Placental pericyte (primary cell): Measurements from ENCODE around the gene NFATC2.

- CAGE, long polyA plus RNA, result no peak
These were observed 60.7 kb downstream of the ADNP start for GRCh38 chr20:50870205-50871243.

GRCh38 chr20:51200028-51200346 is 177.1 kb upstream of the KCNG1 start:
- CAGE, long polyA plus RNA, result no peak

DNA sequence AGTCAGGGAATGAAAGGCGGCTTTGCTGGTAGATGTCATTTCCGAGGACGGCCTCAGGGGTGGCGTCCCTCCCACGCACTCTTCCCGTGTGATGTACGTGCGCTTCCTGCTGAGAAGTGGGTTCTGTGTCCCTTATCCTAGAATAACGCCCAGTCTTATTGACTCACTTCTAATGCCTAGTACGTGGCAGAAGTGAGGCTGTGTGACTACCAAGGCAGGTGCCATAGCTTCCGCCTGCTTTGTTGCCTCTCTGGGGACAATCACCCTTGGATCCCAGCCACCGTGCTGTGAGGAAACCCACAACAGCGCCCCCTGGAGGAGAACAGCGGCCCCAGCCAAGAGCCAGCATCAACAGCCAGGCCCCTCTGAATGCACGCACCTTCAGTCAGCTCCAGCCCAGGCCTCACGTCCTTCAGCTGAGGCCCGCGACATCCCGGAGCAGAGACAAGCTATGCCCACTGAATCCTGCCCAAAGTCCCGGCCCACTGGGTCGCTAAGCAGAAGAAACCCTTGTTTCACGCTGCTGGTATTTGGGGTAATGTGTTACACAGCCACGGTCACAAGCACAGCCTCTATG is 224.3 kb downstream of the NFATC2 start:
- CAGE, long polyA plus RNA, result no peak

DNA sequence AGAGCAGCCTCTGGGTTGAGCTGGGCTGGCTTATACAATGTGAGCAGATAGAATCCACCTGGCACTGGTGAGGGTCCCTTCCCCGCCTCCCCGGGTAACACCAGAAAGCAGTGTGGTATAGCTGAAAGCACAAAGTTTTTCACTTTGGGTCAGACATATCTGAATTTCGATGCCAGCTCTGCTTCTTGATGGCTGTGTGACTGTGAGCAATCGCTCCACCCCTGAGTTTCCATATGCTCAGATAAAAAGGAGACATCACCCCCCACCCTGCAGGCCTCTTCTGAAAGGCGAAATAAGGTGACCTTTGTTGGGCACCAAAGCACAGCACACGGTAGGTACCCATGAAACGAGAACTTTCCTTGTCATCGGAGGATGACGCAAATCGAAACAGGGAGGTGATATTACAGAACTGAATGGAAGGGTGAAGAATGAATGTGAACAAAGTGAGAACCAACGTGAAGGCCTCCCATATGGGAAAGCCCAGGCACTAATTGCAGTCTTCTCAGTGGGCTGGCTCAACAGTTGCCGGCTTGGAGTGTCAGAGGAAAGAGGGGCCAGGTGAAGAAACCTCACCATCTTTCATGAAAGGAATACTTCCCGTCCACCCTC is 61.9 kb downstream of the NFATC2 start:
- CAGE, long polyA plus RNA, result no peak

- CAGE, long polyA plus RNA, result no peak
These were observed at the start of gene NFATC2 for GRCh38 chr20:51541928-51543012. Gene NFATC2, minus strand, starts transcription at chr20:51542719.

DNA sequence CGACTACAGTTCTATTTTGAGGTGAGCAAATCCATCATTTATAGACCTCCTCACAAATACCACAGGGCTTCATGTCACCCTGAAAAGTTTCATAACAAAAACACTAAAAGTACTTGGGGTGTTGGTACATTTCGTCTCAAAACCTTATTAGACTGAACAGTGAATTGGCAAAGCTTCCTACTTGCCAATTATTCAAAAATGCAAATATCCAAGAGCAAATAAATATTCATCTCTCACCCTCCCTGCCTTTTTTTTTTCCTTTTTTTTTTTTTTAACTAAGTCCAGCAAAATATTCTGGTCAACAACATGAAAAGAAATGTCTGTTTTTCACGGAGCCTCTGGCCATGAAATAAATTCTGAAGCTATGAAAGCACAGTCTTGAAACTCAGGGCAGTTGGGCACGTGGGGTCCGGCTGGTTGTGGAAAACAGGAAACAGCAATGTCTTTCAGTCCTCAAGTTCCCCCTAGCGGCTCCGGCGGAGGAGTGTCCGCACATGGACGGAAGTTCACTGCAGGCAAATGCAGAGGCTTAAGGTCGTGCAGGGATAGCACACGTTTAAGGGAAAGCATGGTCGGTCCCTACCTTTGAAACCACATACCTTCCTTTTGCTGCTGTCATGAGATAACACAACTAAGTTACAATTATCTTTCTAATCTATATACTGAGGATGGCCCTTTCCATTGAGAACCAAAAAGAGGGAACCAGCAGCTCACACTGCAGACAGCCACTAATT is 52.4 kb upstream of the NFATC2 start:
- CAGE, long polyA plus RNA, result no peak

- CAGE, long polyA plus RNA, result no peak
These were observed 72.3 kb downstream of the ATP9A start for GRCh38 chr20:51695503-51696726.

DNA sequence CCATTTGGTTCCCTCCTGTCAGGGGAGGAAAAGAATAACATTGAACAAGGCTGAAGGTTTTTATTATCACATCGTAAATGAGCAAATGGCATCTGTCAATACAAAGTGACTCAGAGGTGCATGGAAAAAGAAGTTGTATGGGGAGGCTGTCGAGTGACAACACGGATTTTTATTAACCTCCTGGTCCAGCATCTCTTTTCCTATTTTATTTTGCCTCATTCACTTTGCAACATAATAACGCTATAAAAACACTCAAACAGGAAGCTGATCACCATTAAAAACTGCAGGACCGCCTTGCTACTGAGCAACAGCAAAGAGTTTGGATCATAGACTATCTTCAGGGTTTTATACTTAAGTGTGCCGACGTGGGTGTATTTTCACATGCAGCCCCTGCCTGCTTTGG is 132.0 kb upstream of the SALL4 start:
- CAGE, long polyA plus RNA, result no peak

GRCh38 chr20:53163397-53164007 is 191.3 kb downstream of the TSHZ2 start:
- CAGE, long polyA plus RNA, result no peak

GRCh38 chr20:53583610-53584220 is 9.9 kb downstream of the ZNF217 start:
- CAGE, long polyA plus RNA, result no peak

GRCh38 chr20:53584221-53584709 is 9.4 kb downstream of the ZNF217 start:
- CAGE, long polyA plus RNA, result no peak

GRCh38 chr20:53590899-53591150 is 2.8 kb downstream of the ZNF217 start:
- CAGE, long polyA plus RNA, result no peak

- CAGE, long polyA plus RNA, result no peak
These were observed 15.0 kb upstream of the ZNF217 start for GRCh38 chr20:53608236-53609396.

DNA sequence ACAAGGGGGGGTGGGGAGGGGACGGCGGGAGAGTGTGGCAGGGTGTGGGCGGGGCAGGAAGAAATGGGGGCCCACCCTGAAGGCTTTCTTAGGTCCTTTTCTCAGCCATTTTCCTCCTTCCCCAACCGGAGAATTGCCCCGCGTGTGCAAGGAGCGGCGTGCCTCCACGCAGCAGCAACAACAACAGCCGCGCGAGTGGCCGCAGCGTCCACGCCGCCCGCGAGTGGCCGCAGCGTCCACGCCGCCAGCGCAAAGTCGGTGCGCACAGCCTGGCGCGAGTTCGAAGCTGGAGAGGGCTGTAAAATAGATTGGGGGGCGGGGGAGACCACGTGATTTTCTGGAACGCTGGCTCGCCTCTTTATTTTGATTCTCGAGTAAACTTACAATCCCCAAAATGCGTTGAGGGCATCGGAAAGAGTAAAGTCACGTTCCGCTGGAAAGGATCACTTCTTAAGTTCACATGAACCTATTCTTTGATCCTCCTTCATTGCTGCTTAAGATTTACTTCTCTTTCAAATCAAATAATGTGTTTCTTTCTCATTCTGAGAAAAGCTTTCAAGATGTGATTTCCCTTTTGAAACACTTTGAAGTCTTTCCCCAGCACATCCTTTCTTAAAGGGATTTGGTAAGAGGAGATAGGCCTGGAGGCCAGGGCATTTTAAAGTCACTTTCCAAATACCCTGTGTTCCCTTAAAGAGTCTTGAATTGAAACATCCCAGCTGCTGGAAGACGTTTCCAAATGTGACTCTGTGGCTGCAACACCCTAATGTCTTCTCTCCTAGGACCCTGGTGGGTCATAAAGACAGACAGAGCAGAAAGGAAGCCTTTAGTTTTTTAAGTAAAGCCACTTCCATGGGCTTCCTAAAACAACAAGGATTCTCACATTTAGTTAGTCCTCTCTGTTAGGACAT is 66.7 kb upstream of the ZNF217 start:
- CAGE, long polyA plus RNA, result no peak

DNA sequence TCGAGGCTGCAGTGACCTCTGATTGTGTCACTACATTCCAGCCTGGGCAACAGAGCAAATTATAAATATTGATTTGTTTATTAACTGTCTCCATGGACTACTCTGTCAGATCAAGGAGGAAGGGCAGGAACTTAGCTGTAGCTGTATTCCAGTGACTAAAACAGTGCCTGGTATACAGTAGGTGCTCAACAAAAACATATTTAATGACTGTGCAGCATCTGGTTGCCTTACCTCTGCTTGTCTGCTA is 117.7 kb upstream of the ZNF217 start:
- CAGE, long polyA plus RNA, result no peak

GRCh38 chr20:53729488-53730143 is 136.0 kb upstream of the ZNF217 start:
- CAGE, long polyA plus RNA, result no peak

- CAGE, long polyA plus RNA, result no peak
These were observed 145.1 kb upstream of the ZNF217 start for GRCh38 chr20:53738313-53739623.

- CAGE, long polyA plus RNA, result no peak
These were observed 184.3 kb upstream of the ZNF217 start for GRCh38 chr20:53777917-53778455.

GRCh38 chr20:53839368-53840147 is 230.8 kb downstream of the BCAS1 start:
- CAGE, long polyA plus RNA, result no peak

DNA sequence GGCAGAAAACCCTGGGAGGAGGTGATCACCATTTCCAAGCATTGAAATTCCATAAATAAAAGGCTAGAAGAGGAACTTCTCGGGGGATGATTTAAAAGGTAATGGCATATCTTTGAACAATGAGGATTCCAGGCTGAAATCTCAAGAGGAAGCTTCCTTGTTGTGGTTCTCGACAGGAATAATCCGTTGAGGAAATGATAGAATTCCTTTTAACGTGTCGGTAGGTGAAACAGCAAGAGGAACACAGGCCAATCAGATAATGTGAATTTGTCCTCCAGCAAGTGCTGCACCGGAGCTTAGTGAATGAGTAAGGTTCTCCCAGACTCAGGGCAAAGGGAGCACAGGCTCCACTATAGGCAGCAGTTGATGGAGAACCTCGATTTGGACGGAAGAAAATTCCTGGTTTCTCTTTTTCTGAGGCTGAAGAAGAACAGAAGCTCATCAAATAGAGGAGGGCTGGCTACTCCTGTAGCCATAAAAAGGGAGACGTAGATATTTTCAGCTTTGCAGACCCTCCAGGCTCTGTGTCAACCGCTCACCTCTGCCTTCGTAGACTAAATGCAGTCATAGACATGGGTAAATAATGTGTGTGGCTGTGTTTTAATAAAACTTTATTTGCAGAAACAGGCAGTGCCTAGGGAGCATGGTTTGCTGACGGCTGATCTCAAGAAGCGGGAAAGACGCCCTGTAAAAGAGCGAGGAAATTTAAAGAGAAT is 172.1 kb downstream of the BCAS1 start:
- CAGE, long polyA plus RNA, result no peak